Thoracic aorta endothelial cell (primary cell): ENCODE measurements around the genes MON1B, SYCE1L and NUDT7.

GRCh38 chr16:75860611-75861221 is 134.4 kb upstream of the CPHXL start:
- CAGE, long polyA plus RNA: no peak

DNA sequence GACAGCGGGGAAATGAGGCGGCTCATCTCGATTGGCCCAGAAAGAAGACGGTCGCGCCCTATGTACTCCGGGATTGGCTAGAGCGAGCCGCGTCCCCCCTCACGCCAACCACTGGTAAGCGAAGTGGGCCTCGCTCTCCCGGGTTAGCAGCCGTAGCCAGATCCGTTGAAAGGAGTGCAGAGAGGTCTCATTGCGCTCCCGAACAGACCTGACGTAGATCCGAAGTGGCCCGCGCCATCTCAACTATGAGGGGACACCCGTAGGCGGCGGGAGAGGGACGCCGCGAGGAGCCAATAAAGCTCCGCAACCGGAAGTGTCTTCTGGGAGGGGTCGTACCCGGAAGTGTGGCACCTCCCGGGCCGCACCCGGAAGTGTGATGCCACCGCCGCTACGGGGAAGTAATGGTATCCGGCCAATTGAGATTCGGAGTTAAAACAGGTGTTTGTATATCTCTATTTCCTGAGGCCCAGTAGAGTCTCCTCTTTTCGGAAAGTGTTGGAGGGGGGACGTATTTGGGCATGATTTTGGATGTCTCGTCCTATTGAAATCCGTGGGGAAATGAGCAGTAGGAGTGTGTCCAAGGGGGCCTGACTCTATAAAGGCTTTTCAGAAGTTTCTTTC is at the start of gene MON1B:
Gene MON1B, plus strand, starts transcription at position 370 of the 621 bp plus-strand sequence.
- CAGE, long polyA plus RNA: no peak

- CAGE, long polyA plus RNA: no peak
These were observed at the start of gene SYCE1L for GRCh38 chr16:77199233-77199592. Gene SYCE1L (plus strand): TSS chr16:77199408.

DNA sequence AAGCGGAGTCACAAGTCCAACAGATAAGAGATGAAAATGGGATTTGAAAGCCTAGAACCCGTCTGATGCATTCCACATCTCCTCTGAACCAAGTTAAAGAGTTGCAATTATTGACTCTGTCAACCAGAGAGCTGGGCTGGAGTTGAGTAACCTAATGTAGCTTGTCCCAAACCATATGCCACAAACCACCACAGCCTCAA is 81.5 kb upstream of the NUDT7 start:
- CAGE, long polyA plus RNA: no peak

DNA sequence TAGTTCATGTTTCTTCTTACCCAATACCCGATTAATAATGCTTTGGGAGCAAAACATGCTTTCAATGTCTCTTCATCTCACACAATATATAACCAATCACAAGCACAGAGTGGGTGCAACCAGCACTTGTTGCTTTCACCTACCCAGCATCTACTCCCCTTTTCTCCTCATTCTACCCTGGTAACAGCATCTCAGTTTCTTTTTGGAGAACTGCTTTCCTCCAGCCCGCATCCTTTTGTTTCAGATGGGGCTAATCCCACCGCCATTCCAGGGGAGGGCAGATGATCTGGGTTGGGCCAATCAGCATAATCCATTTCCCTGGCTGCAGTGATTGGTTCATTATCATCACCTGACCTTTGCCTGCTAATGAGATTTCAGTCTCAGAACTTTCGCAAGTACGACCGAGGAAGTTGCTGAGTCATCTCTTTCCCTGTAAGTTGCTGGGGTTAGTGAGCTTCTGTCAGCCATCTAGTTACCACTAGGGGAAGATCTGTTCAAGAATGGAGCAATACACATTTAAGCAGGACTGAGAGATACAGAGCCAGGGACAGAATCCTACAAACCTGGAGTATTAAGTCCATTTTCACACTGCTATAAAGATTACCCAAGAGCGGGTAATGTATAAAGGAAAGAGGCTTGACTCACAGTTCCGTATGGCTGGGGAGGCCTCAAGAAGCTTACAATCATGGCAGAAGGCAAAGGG is 65.4 kb upstream of the NUDT7 start:
- CAGE, long polyA plus RNA: no peak

DNA sequence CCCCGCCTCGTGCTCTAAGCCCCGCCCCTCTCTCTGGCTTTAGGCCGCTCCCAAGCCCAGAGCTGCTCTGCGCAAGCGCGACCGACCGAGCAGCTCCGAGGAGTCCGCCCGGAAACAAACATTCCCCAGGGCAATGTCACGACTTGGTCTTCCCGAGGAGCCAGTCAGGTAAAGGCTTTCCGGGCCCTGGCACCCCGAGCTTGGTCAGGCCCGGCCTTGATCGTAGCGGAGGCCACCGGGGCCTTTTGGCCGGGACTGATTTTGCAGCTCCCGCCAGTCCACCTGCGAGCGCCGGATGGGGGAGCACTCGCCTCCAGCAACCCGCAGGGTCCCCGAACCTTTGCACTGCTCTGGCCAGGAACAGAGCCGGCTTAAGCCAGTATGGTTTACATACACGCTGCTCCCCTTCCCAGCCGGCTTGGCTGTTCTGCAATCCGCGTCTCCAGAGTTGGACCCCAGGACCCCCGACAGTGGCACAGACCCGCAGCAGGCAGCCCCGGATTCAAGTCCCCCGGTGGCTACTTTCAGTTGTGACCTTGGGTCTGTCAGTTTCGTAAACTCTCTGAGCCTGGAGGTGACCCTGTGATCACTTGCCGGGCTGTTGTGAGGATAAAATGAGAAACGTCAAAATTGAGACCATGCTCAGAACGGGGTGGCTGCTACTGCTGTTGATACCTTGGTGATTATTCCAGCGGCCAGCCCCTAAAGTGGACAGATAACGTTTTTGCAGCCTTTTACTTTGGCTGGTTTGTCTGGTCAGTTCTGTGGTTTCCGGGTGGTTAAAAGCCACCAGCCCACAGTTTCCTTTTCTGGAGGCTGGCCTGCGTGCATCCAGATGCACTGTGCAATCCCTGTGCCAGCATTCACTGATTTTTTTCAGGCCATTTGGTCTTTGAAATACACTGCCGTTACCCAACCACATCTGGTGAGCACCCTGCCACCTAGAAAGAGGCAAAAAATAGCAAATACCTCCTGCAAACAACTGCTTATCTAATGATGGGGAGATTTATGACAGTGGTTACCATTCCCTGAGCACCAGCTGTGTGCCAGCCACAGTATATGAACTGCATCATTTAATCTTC is at the start of gene NUDT7:
Gene NUDT7, plus strand, starts transcription at position 65 of the 1,082 bp plus-strand sequence.
- CAGE, long polyA plus RNA: no peak

DNA sequence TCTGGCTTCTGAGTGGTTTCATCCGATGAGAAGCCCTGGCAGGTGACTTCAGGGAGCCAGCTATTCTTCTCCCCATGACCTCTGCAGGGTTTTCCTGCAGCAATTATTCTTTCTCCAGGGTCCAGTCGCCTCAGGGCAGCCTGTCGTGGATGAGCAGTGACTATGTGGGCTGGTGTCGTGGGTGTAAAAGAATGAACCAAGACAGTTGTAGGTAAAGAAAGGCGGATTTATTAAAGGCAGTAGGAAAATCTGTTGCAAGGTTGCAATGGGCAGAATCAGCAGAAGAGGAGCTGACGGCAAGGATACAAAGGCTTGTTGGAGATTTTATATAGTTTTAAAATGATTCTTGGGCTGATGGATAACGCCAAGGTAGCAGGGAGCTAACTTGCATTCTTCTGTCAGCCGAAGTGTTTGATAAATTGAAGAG is 6.9 kb upstream of the WWOX start:
- CAGE, long polyA plus RNA: no peak

DNA sequence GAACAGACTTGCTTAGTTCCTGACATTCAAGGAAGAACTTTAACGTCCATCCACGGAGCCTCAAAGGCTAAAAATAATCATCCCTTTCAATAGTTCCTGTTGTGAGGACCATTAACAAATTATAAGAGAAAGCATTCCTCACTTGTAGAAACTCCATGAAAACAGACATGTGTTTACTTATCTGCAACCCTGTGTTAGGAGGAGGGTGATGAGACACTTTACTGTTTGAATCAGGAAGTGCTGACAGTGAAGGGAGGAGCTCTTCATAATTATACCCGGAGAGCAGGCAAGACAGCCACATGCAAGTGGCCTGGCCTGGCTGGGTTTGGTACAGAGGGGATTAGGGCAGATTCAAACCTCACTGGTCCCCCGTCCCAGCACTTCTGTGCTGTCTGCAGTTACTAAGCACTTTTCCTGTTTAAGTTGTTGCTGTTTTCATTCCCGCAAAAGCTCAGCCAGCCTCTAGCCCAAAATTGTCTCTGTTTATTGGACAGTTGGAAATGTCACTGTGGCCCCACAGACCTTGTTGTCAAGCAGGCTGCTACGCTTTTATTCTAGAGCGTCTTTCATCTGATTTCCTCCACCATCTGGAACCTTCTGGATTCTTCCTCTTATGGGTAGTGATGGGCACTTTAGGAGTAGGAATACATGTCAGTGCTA is 78.5 kb downstream of the WWOX start:
- CAGE, long polyA plus RNA: no peak

GRCh38 chr16:78317921-78318399 is 218.5 kb downstream of the WWOX start:
- CAGE, long polyA plus RNA: no peak

GRCh38 chr16:78463553-78464408 is 364.3 kb downstream of the WWOX start:
- CAGE, long polyA plus RNA: no peak

- CAGE, long polyA plus RNA: no peak
These were observed 406.0 kb downstream of the WWOX start for GRCh38 chr16:78505387-78505967.

GRCh38 chr16:78695575-78696046 is 596.2 kb downstream of the WWOX start:
- CAGE, long polyA plus RNA: no peak

DNA sequence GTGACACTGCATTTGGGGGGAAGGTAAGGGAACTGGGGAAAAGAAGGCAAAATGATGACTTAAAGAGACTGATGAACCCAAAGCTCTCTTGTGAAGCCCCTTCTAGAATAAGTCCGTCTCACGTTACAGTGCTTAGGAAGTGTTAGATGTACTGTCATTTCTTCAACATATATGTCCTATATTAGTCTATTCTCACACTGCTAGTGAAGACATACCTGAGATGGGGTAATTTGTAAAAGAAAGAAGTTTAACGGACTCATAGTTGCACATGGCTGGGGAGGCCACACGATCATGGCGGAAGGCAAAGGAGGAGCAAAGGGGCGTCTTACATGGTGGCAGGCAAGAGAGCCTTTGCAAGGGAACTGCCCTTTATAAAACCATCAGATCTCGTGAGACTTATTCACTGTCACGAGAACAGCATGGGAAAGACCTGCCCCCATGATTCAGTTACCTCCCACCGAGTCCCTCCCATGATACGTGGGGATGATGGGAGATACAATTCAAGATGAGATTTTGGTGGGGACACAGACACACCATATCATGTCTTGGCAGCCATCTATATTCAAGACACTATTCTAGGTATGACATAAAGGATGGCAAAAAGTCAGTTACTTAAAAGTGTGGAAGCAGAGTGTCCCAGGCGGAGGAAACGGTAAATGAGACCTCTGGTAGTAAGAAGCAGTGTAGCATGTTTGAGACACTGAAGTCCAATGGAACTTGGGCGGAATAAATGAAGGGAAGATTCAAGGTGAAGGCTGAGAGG is 614.7 kb downstream of the WWOX start:
- CAGE, long polyA plus RNA: no peak

GRCh38 chr16:78828742-78829615 is 729.5 kb downstream of the WWOX start:
- CAGE, long polyA plus RNA: no peak

DNA sequence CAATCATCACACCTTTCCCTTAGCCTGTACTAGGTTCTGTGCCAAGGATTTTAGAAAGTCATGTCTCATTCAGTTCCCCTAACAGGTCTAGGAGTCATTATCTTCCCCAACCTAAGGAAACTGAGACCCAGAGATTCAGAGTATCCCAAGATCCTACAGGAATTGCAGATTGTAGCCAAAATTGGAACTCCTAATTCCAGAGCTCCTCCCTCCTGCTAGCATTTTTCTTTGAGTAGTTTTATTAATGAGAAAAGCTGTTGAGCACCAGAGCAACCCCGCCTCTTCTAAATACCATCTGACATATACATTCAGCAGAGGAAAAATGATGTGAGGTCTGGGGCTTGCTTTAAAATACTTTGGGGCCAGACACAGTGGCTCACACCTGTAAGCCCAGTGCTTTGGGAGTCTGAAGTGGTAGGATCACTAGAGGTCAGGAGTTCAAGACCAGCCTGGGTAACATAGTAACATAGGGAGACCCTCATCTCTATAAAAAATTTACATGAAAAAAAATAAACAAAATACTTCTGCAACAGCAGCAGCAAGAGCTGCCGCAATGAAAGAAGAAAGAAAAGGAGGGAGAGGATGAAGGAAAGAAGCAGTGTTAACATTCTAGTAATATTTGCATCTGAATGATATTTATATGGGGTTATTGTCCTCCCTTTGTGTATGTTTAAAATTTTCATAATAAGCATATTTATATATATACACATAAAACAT is 730.3 kb downstream of the WWOX start:
- CAGE, long polyA plus RNA: no peak

- CAGE, long polyA plus RNA: no peak
These were observed 436.8 kb downstream of the MAF start for GRCh38 chr16:79163533-79164243.

DNA sequence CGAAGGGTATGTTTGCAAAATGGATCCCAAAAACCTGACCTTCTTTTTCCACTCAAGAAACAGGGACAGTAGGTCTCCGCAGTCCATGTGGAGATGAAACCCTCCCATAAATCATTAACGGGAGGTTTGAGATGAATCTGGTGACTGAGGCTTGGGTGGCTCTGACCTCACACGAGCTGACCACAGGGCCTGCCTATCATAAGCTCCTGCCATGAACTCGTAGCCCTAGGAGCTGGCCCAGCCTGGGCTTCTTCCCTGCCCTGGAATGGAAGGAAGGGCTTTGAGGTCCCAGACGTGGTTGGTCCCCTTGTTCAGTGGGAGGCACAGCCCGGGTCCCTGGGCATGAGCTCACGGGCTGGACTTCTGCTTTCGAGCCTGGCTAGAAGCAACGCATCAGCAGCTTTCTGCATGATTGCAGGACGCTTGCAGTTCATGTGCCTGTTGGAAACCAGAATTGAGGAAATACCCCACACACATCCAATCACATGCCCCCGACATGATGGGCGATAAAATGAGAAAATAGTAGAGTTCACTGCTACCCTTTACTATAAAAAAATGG is 293.4 kb downstream of the MAF start:
- CAGE, long polyA plus RNA: no peak

- CAGE, long polyA plus RNA: no peak
These were observed 59.3 kb downstream of the MAF start for GRCh38 chr16:79541203-79541731.

- CAGE, long polyA plus RNA: no peak
These were observed 58.3 kb downstream of the MAF start for GRCh38 chr16:79542038-79542767.

GRCh38 chr16:79561651-79562094 is 38.9 kb downstream of the MAF start:
- CAGE, long polyA plus RNA: no peak